ENCODE results near the gene CACNA1H.

DNA sequence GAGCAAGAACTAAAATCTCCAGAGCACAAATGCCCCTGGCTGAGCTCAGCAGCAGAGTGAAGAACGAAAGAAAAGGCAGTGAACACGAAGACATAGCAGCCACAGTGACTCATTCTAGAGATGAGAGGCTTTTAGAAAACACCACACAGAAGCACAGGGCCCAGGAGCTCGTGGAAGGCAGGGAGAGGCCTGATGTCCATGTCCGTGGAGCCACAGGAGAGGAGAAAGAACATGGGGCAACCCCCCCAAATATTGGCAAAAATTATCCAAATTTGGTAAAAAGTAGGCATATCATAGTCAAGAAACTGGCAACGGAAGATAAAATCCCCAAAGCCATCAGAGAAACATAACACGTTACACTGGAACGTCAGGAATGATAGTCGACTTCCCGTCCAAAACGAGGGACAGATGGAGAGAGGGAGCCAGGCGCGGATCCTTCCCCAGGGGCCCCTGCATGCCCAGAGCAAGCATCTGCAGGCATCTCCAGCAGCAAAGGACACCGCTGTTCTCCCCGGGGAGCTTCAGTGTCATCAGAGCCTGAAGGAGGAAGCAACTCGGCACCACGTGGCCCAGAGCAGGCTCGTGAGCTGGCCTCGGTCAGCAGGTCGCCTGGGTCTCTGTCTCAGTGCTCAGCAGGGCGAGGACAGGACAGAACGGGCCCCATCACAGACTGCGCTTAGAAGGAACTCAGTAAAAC lies 50.2 kb downstream of the LMF1 start:
- PRO-cap, result no peak
- RAMPAGE, long total RNA, 4 experiments, result no peak in any of the 4 experiments

GRCh38 chr16:990570-991453 lies 9.2 kb downstream of the SOX8 start:
- PRO-cap, result no peak
- RAMPAGE, long total RNA, 4 experiments, result no peak in any of the 4 experiments

- PRO-cap, result no peak
- RAMPAGE, long total RNA, 4 experiments, result no peak in any of the 4 experiments
Measured at GRCh38 chr16:1082283-1083008, 9.9 kb downstream of the SSTR5 start.

DNA sequence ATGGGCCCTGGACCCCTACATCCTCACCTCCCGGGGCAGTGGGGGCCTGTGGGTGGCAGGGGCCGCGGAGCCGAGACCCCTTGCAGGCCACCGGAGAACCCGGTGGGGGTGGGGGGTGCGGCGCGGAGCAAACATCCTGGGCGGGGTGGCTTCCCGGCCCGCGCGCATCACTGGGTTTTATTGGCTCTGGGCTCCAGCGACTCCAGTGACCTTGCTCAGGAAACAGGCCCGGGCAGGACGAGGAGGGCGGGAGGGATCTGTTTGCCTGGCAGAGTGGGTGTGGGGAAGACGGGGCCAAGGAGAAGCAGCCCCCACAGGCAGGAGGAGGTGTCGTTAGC lies 10.4 kb downstream of the SSTR5 start:
- PRO-cap, result no peak
- RAMPAGE, long total RNA, 4 experiments, result no peak in any of the 4 experiments

DNA sequence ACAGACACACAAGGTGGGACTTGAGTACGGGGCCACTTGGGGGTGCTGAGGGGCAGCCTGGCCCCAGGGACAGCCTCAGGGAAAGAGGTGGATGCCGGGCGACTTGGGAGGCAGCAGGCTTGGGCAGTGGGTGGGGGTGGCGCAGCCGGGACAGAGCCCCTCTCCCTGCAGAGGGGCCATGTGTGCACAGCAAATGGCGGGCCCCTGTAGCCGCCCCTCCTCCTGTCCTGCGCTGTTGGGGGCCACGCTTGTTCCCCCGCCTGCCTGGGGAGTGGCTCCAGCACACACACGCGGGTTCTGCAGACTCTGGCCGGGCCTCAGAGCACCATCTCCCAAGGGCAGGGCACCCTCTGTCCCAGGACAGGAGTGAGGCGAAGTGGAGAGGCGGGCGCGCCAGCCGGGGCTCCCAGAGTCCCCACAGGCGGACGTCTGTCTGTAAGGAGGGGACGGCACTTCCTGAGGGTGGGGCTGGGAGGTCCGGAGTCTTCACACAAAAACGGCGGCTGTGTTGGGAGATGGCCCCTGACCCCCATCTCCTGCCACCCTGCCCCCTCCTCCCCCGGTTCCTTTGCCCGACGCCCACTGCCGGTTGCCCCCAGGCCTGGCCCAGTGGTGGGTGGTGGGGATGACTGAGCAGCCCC lies 5.8 kb downstream of the C1QTNF8 start:
- PRO-cap, result bidirectional peak, plus-strand start at position 363 of the sequence, minus-strand start at position 299 of the sequence; bidirectional peak, plus-strand start at position 493 of the sequence, minus-strand start at position 431 of the sequence
- RAMPAGE, long total RNA, 4 experiments, result no peak in any of the 4 experiments

DNA sequence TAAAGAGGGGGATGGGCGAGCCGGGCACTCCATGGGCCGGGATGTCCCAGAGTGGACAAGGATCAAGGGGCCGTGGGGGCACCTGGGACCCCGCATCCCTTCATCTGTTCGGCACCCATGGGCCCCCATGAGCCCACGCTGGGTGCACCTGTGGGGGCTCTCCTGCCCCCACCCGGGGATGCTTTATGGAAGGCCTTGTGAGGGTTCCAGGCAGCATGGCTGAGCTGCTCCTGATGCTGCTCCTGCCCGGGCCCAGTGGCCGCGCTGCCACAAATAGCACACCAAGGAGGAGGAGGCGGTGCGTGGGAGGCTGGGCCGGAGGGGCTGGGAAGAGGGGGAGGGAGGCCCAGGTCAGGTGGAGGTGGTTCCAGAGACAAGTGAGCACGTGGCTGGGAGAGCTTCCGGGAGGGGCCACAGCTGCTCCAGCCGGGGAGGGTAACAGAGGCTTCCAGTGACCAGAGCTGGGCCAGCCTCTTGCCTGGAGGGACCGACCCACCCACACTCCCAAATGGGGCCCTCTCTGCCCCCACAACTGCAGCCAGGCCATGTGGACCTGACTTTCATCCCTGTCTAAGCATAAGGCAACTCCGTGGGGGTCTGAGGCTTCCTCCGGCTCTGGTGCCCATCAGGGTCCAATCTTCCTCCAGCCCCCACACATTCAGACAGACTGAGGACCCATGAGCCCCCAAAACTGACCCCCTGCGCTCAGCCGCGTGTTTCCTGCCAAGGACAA lies 4.8 kb downstream of the C1QTNF8 start:
- PRO-cap, result no peak
- RAMPAGE, long total RNA, 4 experiments, result no peak in any of the 4 experiments

- PRO-cap, result no peak
- RAMPAGE, long total RNA, 4 experiments, result no peak in any of the 4 experiments
Measured at GRCh38 chr16:1107685-1108055, 11.6 kb upstream of the C1QTNF8 start.

DNA sequence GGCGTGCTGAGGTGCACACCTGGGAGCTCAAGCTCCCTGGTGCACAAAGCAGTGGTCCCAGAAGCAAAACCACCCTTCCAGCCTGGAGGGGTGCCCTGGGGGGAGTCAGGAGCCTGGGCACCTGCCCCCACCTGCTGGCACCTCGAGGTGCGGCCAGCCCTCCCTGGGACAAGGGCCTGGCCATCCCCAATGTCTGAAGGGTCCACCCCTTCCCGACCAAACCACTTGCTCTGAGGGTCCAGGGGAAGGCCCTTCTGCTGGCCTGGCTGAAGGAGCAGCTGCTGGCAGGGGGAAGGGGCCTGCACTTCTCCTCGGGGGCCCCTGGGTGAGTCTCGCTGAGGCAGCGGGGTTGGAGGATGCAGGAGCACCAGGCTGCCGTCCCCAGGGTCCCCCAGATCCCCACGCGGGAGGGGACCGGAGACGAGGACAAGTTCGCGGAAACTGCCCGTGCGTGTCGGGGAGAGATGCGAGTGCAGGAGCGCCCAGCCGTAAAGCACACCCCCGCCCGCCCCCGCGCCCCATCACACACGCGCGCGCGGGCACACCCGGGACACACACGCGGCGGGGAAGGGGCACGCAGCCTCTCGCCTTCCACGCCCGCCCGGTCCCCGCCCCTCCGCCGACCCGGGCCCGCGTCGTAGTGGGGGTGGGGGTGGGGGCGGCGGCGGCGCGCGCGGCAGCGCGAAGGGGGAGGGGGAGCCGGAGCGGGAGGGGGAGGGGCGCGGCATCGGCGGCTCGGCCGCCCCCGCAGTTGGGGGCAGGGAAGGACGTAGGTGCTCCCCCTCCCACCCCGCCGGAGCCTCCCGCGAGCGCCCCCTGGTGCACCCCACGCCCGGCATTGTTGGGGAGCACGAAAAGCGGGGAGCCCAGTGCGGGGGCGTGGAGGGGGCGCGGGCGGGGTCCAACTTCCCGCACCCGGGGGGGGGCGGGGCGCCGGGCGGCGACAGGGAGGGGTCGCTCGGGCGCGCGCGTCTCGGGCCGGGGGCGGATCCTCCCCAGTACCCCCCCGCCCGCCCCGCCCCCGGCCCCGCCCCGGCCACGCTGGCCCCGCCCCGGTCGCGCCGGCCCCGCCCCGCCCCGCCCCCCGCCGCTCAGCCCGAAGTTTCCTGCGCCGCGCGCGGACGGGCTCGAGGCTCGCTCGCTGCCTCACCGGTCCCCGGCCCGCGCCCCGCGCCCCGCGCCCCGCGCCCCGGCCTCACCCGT lies at the start of gene CACNA1H:
CACNA1H (plus strand) TSS at position 1,094 of the 1,203 bp plus-strand sequence.
- PRO-cap, result unidirectional peak, plus-strand start at position 553 of the sequence; bidirectional peak, plus-strand start at position 1,094 of the sequence, minus-strand start at position 975 of the sequence
- RAMPAGE, long total RNA, 4 experiments, result no peak in any of the 4 experiments

GRCh38 chr16:1184412-1185064 lies 31.6 kb downstream of the CACNA1H start:
- PRO-cap, result no peak
- RAMPAGE, long total RNA, 4 experiments, result no peak in any of the 4 experiments

DNA sequence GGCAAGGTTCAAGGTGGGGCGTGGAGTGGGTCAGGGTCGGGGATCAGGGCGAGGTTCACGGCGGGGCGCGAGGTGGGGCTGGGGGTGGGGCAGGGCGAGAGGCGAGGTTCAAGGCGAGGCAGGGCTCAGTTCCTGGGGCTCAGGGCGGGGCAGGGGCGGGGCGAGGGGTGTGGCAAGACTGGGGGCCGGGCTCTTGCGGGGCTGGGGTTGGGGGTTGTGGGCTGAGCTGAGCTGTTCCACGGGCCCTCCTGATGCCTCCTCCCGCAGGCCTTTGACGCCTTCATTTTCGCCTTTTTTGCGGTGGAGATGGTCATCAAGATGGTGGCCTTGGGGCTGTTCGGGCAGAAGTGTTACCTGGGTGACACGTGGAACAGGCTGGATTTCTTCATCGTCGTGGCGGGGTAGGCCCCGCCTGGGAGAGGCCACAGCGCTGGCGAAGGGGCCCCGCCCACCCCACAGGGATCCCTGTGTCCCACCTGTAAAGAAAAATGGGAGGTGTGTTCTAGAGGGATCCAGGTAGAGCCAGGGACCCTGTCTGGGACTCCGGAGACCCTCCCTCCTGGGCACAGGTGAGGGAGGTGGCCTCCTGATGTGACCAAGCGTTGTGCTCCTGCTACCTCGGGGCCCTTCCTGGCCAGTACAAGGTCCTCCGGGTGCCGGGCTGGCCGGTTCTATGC lies 29.8 kb downstream of the TPSG1 start:
- PRO-cap, result no peak
- RAMPAGE, long total RNA, 4 experiments, result start-site peak on the plus strand in 1 of 4 experiments, centred at position 71 of the sequence, 5 reads per replicate

DNA sequence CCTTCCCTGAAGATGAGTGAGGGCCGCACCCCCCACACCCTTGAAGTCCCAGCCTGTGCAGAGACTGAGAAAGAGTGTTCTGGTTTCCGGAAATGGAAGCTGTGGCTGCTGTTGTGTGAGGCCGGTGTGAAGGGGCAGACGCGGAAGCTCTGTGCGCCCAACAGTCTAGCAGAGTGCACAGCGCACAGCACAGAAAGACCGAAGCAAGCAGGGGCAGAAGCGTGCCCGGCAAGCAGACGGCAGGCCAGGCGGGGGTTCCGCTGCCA lies 16.8 kb downstream of the TPSG1 start:
- PRO-cap, result no peak
- RAMPAGE, long total RNA, 4 experiments, result no peak in any of the 4 experiments

- PRO-cap, result no peak
- RAMPAGE, long total RNA, 4 experiments, result no peak in any of the 4 experiments
Measured at GRCh38 chr16:1311647-1312479, 2.4 kb downstream of the UBE2I start.

DNA sequence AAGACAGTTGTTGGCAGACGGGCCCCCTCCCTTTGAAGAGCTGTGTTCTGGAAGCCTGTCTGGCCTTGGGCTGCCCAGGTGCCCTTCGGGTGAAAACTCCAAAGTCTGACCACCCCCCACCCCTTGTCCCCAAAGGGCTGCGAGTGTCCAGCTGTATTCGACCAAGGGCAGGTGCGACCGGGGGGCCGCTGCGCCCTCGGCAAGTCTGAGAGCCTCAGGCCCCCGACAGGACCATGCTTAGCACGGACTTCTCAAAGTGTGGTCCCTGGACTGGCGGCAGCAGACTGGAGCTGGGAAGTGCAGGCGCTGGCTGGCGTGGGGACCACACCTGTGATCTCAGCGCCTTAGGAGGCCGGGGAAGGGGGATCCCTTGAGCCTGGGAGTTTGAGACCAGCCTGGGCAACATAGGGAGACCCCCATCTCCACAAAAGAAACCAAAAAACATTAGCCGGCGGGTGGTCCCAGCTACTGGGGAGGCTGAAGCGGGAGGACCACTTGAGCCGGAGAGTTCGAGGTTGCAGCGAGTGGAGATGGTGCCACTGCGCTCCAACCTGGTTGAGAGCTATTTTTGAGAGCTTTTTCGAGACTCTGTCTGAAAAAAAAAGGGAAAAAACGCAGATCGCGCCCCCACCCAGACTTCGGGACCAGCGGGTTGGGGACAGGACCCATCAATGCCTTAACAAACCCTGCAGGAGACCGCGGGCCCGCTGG lies 987 bp upstream of the BAIAP3 start:
- PRO-cap, result unidirectional peak, plus-strand start at position 282 of the sequence
- RAMPAGE, long total RNA, 4 experiments, result no peak in any of the 4 experiments

DNA sequence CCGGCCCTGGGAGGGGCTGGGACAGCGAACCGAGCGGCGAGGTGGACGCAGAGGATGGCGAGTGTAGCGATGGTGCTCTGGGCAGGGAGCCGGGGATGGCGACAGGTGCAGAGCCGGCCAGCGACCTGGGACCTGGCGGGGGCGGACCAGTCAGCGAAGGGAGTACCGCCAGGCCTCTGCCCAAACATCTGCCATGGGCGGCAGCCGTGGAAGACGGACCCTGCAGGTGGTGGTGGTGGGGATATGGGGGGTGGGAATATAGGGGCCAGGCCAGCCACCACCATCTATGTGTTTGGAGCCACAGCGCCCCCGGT lies 18.5 kb downstream of the GNPTG start:
- PRO-cap, result no peak
- RAMPAGE, long total RNA, 4 experiments, result no peak in any of the 4 experiments

- PRO-cap, result no peak
- RAMPAGE, long total RNA, 4 experiments, result no peak in any of the 4 experiments
Measured at GRCh38 chr16:1378686-1379511, 27.2 kb downstream of the GNPTG start.

DNA sequence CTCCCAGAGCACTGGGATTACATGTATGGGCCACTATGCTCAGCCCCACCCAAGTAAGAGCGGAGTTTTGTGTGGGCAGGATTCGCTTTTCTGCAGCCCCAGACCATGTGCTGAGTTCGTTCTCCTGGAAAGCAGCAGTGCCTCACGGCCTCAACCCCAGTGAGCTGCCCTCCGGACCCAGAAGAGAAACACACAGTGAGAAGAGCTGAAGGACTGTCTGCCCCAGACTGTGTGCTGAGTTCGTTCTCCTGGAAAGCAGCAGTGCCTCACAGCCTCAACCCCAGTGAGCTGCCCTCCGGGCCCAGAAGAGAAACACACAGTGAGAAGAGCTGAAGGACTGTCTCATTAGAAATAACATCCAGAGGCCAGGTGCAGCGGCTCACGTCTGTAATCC lies 12.5 kb downstream of the UNKL start:
- PRO-cap, result no peak
- RAMPAGE, long total RNA, 4 experiments, result no peak in any of the 4 experiments

DNA sequence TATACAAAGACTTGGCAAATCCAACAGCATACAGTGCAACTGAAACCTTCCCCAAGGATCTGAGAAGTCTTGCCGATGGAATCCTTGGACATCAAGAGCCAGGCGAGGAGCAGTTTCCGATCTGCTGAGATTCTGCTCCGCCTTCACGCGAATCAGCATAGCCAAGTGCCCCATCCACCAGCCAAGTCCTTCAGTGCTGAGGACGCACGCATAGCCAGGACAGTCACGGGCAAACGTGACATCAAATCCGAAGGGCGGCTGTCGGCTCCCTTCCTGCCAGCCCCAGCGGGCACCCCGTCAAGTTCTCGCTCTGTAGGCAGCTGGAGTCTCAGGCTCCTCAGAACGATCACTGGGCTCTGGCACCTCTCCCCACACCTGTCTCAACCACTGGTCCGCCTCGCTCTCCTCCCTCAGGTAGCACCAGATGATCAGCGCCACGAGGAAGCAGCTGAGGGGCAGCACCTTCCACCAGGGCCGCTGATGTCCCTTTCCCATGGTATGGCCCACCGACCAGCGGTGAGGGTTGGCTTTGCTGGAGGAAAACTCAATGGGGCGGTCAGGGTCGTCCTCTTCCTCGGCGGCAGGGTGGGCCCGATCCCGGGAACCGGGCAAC lies 492 bp downstream of the UQCC4 start:
- PRO-cap, result no peak
- RAMPAGE, long total RNA, 4 experiments, result no peak in any of the 4 experiments

DNA sequence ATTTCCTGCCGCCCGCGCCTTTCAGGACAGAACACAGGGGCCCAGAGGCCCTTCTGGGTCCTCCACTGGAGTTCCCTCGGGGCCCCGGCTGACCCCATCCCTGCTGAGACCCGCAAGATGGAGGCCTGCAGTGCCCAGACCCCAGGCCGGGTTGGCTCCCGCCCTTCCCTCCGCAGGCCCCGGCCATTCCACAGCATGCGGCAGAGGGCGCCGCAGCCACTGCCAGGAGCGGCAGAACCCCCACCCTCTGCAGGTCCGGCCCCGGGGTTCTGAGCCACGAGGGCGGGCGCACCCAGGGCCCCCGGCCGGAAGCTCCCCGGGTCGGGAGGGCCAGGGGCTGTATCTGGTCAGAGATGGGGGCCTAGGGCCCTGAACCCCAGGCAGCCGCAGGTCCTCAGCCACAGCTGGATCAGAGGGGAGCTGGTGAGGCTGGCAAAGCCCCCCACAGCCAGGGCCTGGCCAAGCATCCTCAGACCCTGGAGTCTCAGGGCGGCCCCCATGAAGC lies 2.3 kb upstream of the PERCC1 start:
- PRO-cap, result no peak
- RAMPAGE, long total RNA, 4 experiments, result no peak in any of the 4 experiments

DNA sequence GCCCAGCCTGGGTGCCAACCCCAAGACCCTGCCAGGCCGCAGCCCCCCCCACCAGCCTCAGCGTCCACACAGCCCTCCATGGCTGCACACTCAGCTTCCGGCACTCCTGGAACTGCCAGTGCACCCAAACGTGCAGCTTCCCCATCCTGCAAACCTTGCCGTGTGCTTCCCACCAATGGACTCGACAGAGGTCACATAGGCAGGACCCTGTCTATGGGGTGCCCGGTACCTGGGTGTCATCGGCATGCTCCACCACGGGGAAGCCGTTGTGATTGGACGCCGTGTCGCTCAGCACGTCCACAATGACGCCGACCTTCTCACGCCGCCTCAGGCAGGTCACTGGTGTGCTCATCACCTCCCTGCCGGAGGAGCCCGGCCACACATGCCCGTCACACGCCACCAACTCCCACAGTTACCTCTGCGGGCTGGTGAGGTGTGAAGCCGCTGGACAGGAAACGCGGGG lies 3.8 kb upstream of the CCDC154 start:
- PRO-cap, result no peak
- RAMPAGE, long total RNA, 4 experiments, result no peak in any of the 4 experiments

DNA sequence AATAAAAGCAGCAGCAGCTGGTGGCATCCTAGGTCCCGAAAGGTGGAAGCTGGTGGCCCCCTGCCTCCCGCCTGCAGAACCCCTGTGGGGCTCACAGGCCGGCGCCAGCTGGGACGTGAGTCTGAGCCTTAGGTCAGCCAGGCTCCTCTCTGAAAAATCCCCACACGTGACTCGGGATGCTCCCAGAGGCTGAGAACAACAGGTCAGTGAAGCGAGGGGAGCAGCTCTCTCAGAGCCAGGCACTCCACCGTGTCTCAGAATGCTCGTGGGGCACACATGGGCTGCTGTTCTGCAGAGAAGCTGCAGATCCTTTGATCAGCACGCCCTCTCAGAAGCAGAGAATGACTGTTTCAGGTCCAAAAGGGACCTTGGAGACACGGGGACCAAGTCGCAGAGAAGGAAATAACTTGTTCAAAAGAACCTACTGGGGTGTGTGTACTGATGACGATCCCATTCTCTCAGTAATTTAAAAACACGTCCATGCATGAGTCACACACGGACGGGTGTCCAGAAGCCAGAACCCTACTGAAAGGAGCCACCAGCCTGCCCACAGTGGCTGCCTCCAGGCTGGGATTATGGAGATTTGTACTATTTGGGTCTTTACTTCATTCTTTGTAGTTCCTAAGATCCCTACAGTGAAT lies 27.6 kb downstream of the TMEM204 start:
- PRO-cap, result no peak
- RAMPAGE, long total RNA, 4 experiments, result no peak in any of the 4 experiments